Aortic smooth muscle cell (primary cell): ENCODE measurements around a stretch of chr2.

- RRBS, result no CpG with 5 or more reads among the region's 8 CpGs
These were observed 2.1 kb upstream of the TMEM37 start for GRCh38 chr2:119429466-119430129.

DNA sequence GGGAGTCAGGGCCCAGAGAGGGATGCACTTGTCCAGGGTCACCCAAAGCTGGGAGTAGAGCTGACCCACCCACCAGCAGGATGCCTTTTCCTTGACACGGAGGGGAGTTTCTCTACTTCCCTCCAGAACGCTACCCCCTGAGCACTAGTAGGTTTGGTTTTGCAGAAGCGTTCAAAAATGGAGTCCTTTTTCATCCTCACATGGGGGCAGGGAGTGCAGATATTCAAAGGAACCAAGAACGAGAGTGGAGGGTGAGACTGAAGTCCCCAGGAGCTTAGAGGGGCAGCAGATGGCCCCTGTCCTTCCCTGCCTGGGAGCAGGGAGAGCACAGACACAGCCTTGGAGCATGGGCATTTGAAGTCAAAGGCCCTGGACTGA is 7.3 kb downstream of the TMEM37 start:
- RRBS, result no CpG with 5 or more reads among the region's 4 CpGs

GRCh38 chr2:119677958-119678540 is 952 bp upstream of the TMEM177 start:
- RRBS, result 53% methylated on average over 4 of the region's 17 CpGs

DNA sequence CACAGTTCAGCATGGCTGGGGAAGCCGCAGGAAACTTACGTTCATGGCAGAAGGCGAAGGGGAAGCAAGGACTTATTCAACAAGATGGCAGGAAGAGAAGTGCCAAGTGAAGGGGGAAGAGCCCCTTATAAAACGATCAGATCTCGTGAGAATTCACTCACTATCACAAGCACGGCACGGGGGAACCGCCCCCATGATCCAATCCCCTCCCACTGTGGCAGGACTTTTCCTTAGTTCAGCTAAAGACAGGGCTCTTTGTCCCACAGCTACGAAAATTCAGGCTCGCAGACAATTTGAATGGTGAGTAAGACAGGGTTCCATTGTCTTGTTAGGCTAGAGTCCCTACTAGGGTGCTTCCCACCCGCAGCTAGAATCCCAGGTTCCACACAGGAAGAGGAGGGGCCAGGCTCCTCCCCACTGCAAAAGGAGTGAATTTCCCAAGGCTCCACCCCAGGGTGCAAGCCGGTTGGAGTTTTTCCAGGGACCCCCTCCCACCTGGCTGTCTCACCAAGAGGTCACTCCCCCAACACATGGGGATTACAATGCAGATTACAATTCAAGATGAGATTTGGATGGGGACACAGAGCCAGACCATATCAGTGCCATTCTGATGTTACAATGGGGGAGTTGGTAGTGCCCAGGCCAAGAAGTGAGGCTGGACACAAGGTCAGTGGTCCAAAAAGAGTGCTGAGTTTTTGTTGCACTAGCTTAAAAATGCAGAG is 20.3 kb downstream of the TMEM177 start:
- RRBS, result no CpG with 5 or more reads among the region's 12 CpGs

DNA sequence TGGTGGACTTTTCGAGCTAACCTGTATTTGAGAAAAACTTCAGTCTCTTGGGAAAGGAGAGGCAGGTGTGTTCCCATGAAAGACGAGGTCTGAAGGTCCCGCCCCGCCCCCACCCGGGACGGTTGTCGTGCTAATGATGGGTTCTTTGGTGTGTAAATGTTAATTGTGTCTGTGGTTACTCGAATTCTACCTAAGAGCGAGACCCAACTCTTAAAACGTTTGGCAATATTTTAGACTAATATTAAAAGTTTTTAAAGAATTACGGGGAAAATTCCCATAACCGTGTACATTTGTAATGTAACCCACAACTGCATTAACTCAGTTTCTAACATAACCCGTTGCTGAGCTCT is 715 bp downstream of the EPB41L5 start:
- RRBS, result no CpG with 5 or more reads among the region's 13 CpGs

- RRBS, result no CpG with 5 or more reads among the region's 5 CpGs
These were observed 1.7 kb downstream of the EPB41L5 start for GRCh38 chr2:120014461-120015004.

DNA sequence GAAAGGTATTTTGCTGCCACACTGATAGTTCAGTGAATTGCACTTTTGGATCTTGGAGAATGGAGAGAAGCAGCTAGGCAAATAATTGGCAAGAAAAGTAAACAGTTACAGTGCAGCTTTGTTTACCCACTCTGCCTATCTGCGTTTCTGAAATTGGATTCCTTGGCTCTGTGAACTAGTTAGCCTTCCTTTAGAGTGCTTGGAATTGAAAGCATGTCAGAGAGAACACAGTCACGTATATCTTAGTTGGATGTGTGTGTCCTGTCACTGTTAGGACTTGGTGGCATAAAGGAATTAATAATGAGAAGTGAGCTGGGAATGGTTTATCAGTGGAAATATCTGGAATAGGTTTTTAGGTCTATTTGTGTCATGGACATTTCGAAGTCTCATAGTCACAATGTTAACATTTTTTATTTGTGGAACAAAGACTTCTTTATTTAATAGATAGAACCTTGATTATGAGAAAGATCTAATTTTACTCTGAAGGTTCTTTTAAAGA is 54.4 kb downstream of the EPB41L5 start:
- RRBS, result no CpG with 5 or more reads among the region's 3 CpGs

DNA sequence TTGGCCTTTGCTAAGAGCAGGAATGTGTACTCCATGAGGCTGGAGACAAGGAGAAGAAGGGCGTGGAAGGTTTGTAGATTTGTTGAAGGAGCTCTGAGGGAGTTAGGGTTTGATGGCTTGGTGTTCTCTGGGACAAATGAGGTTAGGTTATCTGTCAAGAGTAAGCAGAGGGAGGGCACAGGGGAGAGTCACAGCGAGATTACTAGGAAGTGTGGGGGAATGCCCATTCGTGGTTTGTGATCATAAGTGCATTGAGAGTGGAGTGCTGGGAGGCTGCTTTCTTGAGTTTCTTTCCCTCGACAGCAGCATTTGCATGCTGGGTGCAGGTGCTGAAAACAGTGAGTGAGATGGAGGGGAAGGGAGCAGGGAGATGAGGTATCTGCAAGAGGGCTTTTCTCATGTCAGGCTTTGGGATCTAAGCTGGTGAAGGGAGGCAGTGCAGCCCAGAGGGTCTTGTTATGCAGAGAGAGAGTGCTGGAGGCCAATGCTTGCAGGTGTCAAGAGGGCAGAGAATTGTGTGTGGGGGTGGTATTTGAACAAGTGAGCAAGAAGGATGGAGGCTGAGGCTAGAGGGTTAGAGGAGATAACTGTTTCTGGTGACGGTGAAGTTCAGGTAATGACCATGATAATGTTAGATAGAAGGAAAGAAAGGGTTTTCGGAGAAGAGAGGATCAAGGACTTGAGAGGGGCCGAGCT is 8.8 kb downstream of the RALB start:
- RRBS, result no CpG with 5 or more reads among the region's 7 CpGs

GRCh38 chr2:120313615-120314138 is 32.3 kb upstream of the INHBB start:
- RRBS, result 52% methylated on average over 18 of the region's 25 CpGs

GRCh38 chr2:120863542-120864042 is 127.9 kb downstream of the GLI2 start:
- RRBS, result no CpG with 5 or more reads among the region's 7 CpGs

DNA sequence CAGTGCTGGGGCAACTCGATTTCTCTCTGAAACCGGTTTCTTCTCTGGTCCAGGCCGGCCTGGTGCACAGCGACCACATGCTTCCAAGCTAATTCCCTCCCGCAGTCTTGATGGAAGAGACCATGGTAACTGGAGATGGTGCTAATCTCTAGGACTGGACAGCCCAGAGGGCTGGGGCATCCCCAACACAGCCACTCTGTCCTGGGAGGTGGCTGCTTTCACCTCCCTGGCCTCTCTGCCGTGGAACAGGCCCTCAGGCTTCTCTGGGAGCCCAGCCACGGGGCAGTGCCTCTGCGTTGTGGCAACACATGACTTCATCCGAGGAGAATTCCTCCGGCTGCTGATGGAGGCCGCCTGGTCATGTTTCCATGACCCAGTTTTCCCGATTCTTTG is 184.3 kb downstream of the GLI2 start:
- RRBS, result 0% methylated on average over 1 of the region's 12 CpGs

DNA sequence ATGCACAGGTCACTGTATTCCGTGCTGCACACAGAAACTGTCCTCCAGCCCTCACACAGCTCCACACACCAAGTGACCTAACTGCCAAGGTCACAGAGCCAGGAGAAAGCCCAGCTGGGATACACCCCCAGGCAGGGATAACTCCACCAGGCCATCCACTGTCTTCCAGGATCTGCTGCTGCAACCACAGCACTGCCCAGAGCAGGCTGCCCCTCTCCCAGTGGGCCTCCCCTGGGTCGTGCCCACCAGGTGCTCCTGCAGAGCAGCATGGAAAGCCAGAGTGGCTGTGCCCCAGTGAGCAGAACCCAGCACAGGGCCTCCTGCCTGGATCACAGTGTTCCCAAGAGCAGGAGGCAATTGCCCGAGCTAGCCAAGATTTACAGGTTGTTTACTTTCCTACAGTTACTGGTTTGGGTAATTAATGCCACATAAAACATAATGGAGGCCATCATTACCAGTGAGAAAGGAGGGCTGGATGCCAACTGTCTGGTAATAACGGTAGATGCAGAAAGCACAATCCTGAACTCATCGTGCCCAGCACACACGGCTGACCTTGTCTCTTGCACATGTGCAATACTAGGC is 24.4 kb downstream of the TFCP2L1 start:
- RRBS, result no CpG with 5 or more reads among the region's 6 CpGs

DNA sequence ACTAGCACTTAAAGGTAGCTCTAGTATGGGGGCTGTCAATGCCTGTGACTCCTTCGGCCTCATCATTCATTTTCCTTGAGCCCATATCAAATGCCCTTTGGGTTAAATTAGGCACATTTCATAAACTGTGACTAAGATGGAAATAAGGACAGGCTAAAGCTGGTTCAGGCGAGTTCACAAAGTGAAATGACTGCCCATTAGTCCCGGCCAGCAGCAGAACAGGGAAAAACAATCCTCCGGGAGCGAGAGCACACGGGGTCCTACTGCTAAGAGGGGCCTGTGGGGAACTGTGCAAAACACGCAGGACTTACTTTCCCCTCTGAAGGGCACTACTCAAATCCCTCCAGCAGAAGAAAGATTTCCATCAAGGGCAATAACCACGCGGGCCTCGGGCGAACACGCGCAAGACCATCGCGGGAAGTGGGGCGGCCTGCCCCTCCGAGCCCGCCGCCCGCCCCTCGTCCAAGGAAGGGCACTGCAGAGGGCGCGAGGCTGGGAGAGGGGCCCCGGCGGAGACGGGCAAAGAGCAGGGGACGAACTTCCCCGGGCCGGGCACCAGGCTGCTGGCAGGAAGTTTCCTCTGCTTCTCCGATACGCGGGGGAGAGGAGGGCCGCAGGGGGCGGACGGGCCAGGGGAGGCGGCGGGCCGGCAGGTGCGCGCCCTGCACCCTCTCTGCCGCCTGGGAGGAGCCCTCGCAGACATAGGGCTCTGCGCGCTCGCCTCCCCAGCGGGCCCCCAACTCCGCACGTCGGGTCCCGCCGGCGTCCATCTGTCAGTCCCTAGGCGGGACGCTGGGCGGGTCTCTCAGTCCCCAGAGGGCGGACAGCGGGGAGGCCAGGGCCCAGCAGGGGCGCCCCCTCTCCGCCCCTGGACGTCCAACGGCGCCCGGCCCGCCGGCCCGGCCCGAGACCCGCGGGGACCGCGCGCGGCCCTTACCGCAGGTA is 619 bp downstream of the TFCP2L1 start:
- RRBS, result 2% methylated on average over 19 of the region's 74 CpGs

GRCh38 chr2:121338215-121338721 is 53.3 kb upstream of the TFCP2L1 start:
- RRBS, result 70% methylated on average over 2 of the region's 26 CpGs

- RRBS, result no CpG with 5 or more reads among the region's 14 CpGs
These were observed 162.2 kb upstream of the TFCP2L1 start for GRCh38 chr2:121446975-121447760.

DNA sequence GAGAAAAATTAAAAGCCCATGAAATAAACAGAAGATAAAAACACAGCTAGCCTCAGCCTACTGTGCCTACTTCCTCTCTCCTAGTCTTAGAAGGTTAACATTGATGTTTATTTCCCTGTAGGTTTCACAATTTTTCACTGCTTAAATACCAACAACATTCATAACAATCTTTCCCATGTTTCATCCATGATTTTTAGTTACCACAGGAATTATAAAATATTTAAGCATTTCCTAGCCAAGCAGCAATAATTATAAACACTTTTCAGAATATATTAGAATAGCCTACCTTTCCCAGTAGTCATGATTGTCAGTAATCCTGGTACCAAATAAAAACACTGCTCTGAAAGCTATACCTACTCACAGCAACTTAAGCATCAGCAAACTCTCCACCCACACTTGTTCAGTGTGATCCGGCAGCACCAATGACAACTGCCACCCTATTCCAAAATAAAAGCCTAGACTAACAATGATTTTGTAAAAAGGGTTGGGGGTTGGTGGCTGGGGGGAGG is 159.2 kb downstream of the CLASP1 start:
- RRBS, result no CpG with 5 or more reads among the region's 1 CpG

GRCh38 chr2:121562318-121563279 is 86.7 kb downstream of the CLASP1 start:
- RRBS, result no CpG with 5 or more reads among the region's 3 CpGs

- RRBS, result no CpG with 5 or more reads among the region's 1 CpG
These were observed 83.8 kb downstream of the CLASP1 start for GRCh38 chr2:121565544-121565761.

- RRBS, result no CpG with 5 or more reads among the region's 20 CpGs
These were observed 37.0 kb downstream of the NIFK start for GRCh38 chr2:121699315-121700404.

GRCh38 chr2:122261235-122261713 is 505.8 kb downstream of the TSN start:
- RRBS, result no CpG with 5 or more reads among the region's 3 CpGs